ENCODE results near the genes LMTK3, SPHK2, IZUMO1, FUT1, FGF21, CGB2, CGB7 and PPFIA3.

- PRO-cap: no peak
- RAMPAGE, long total RNA: no peak
These were observed 13.1 kb downstream of the ODAD1 start for GRCh38 chr19:48308510-48309273.

DNA sequence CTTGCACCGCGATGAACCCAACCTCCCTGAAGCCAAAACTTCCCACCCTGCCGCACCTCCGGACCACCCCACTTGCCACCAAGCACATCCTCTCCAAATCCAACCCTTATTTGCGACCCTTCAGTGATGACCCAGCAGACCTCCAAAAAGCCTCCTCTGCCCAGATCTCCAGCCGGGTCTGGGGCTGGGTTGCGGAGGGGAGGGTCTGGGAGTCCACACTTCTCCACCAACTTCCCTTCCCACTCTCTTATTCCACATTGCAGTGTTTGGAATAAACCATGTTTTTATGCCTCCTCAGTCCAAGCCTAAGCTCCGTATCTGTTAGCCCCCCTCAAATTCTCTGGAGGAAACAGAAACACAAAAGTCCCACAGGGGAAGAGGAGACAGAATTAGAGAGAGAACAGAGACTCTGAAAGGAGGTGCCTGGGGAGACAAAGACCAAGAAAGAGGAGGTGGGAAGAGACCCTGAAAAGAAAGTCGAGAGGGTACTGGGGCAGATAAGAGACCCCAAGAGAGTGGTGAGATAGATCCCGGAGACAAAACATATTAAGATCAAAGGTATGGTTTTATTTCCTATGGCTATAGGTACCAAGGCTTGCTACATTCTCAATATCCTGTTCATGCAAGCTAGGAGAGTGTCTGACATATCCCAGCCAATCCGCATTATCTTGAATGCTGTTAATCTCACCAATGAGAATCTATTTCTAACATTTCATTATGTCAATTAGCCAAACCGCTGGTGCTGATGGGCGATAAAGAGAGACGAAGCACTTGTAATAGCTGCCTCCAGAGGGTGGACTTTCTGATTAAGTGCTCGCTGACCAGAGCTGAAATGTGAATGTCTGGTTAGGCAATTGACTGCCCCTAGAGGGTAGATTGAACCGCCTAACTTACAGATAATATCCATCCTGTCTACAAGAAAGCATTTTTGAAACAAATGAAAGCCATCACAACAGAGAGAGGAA, 866 bp upstream of the GRWD1 start:
- PRO-cap: no peak
- RAMPAGE, long total RNA: no peak

- PRO-cap: no peak
- RAMPAGE, long total RNA: start-site peak on the minus strand at chr19:48511501-48511846, 24 and 27 reads in 2 replicates
These were observed at the start of gene LMTK3 for GRCh38 chr19:48511315-48511941. Gene LMTK3, minus strand, starts transcription at chr19:48511835.

DNA sequence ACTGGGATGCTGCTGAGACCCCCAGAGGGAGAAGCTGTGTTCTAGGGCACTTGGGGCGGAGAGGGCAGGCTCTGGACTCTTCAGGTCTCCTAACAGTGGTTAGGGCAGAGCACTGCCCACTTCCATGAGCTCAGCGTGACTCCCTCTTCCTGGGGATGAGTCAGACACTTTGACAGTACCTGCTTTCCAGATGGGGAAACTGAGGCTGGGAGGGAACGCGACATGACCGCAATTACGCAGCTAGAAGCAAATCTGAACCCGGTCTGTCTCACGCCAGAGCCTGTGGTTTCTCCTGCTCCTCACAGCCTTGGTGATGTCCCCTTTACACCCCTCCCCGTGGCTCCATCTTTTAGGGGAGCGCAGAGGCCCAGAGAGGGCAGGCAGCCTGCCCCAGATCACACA, 783 bp downstream of the SULT2B1 start:
- PRO-cap: no peak
- RAMPAGE, long total RNA: no peak

GRCh38 chr19:48608701-48609240, 2.2 kb downstream of the SPACA4 start:
- PRO-cap: no peak
- RAMPAGE, long total RNA: no peak

- PRO-cap: no peak
- RAMPAGE, long total RNA: start-site peak on the minus strand at chr19:48619155-48619181, 907 and 4,150 reads in 2 replicates
These were observed at the start of gene SPHK2 for GRCh38 chr19:48619076-48620180. Gene SPHK2, plus strand, starts transcription at chr19:48619506.

GRCh38 chr19:48634914-48635985, 1.9 kb downstream of the DBP start:
- PRO-cap: no peak
- RAMPAGE, long total RNA: no peak

- PRO-cap: no peak
- RAMPAGE, long total RNA: no peak
These were observed 2.6 kb upstream of the NTN5 start for GRCh38 chr19:48675274-48675995.

DNA sequence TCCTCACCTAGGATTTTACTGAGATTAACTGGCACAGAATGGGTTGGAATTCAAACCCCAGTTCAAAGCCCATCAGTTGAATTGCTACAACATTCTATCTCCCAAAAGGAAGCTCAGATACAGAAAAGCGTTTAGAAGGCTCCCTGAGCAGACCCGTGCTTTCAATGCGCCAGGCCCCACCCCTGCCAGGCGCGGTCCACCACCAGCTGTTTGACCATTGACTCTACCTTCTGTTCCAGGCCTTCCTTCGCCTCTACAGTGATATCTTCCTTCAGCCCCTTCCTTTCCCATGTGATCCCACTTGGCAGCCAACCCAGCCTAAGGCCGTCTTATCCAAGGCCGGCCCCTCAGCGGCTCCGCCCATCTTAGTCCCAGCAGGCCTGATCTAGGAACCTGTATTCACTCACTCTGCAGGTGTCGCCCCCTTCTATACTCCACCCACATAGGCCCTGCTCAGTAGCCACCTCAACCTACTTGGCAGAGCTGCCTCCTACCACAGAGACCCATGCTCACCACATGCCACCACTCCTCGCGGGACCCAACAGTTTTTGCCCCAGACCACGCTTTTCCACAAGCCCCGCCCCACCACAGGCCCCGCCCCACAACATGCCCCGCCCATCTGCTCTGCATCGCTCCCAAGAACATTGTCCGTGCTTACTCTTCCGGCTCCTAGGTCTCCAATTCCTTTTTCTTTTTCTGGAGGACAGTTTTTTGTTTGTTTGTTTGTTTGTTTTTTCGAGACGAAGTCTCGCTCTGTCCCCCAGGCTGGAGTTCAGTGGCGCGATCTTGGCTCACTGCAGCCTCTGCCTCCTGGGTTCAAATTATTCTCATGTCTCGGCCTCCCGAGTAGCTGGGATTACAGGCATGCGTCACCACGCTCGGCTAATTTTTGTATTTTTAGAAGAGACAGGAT, 2.9 kb downstream of the RASIP1 start:
- PRO-cap: no peak
- RAMPAGE, long total RNA: no peak

DNA sequence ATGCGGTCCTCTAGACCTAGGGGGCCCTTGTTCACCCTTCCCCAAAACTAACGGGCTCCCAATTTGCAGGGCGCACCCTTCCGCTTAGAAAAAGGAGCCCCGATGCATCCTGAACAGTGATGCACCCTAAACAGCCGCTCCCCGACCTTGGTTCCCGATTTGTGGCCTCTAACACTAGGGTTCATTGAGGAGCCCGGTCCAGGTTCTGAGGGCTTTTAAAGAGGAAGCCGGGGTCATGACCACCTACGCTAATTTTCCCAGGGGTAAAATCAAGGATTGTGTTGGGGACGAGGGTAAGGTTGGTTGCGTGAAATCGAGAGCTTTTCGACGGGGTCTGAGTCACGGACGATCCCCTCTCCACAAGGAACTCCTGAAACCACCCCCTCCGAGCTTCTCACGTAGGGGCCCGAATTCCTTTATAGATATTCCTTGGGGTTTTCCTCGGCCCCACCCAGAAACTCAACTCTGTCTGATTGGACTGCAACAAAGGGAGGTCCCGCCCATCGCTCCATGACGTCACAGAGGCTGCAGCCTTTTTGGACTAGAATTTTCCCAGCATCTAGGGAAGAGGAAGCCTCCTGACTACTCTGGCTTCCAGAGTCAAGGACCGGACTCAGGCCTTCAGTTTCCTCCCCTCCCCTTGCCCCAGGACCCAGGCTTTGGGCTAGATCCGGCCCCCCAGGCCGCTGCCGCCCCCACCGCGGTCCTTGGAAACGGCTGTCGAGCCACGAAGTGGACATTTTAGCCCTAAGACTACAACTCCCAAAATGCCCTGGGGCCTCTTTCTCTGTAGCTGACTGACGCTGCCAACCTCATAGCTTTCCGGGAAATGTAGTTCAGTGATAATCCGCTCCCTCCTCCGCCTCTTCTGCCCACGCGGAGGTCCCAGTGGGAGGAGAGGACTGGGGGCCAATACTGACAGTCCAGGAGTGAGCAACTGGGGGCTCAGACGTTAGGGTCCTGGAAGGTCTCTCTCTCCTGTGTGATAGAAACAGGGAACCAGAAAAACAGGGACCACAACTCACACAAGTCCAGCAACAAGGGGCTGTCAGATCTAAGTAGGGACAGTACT, at the start of gene IZUMO1:
Gene IZUMO1 (minus strand): TSS at position 429 of the 1,072 bp plus-strand sequence.
- PRO-cap: no peak
- RAMPAGE, long total RNA: no peak

GRCh38 chr19:48752204-48753224, at the start of gene FUT1:
Gene FUT1, minus strand, starts transcription at chr19:48752641.
- PRO-cap: unidirectional peak, minus-strand start at chr19:48752641
- RAMPAGE, long total RNA: no peak

DNA sequence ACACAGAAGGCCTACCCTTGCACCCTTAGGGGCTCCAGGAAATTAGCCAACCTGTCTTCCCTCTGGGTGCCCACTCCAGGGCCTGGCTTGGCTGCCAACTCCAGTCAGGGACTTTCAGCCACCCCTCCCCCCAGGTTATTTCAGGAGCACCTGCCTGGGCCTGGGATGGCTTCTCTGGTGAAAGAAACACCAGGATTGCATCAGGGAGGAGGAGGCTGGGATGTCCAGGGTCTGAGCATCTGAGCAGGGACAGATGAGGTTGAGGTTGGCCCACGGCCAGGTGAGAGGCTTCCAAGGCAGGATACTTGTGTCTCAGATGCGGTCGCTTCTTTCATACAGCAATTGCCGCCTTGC, at the start of gene FGF21:
Gene FGF21 (plus strand): TSS at position 250 of the 354 bp plus-strand sequence.
- PRO-cap: no peak
- RAMPAGE, long total RNA: no peak

DNA sequence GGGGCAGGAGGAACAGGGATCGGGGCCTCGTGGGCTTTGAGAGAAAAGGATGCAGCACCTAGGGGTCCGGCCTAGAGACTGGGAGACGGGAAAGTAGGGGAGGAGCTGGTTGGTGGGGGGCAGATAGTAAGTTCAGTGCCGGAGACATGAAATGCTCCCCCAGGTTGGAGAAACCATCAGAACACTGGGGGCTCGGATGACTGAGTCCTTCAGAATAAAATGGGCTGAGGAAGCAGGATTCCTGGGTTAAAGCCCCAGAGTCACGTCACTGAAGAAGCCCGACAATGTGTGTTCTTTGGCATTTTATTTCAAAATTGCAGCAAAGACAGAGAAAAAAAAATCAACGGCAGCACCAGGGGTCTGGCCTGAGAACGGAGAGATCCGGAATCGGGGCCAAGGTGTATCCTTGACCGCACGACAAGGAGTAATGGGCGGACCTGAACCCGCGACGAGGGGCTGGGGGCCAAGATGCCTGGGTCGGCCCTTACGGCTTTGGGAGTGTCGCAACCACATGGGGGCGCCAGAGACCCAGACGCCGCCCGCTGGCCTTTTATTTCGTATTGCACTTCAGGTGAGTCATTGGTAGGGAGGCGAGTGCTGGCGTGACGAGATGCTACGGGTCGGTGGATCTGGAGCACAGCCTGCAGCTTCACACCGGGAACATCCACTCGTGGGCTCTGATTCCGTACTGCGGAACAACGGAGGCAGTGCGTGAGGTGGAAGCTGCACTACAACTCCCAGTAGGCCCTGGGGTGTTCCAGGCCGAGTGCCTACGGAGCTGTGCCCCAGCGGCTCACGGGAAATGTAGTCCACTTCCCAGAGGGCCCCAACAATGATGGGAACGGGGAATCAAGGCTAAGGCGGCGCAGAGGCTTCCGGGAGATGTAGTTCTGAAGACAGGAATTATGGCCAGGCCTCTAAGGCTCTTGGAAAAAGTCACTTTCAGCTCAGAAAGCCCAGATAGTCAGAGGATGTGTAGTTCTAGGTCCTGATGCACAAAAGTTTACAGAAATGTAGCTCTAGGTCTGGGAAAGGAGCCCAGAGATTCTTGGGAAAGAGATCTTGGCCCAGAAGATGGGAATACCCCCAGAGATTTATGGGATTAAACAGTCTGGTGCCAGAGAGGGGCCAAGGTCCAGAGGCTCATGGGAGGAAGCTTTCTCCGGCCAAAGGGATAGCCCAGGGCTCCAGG, 15.7 kb downstream of the BCAT2 start:
- PRO-cap: no peak
- RAMPAGE, long total RNA: no peak

DNA sequence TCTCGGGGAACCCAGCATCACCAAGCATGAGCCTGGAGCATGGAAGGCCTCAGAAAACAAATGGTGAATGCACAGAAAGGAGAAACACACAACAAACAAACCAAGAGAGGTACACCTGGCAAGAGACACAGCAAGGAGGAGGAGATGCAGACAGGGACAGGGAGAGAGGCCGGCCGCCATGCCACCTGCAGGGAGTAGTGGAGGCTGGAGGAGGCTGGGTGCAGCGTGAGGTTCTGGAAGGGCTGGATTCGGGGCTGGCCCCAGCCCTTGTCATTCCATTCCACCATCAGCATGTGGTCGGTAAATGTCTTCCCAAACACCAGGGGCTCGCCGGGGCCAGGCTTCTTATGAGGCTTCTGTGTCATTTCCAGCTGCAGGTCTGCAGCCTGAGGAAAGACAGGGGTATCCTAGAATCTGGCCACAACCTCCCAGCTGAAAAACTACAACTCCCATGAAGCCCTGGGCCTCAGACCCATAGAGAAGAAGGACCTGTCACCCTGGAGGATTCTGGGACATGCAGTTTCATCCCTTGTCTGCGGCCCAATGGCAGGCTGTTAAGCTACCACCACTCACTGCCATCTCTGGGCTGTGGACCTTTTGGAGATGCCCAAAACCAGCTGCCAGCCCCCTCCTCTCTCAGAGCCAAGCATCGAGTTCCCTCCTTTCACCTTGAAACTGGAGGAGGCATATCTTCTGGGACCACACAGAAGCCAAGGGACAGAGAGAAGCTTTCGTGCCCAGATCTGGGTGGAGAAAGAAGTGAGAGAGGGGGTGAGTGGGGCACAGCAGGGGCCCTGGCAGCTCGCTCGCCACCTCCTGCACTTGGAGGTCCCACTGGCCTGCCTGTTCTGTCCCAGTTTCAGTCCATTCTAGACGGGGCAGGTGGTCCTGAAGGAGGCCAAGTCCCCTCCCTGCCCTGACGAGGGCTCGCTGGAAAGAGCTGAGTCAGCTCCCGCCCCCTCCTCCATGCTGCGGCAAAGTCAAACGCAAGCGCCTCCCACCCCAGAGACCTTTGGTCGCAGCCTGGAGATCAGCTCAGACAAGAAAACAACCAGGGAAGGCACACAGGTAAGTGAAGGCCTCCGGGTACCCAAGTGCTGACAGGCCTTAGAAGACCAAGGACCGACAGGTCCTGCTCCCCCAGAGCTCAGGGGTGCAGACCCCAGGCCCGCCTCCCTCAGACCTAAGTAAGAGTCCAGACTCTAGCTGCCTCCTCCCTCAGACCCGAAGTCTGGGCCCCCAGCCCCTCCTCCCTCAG, 4.1 kb downstream of the BCAT2 start:
- PRO-cap: no peak
- RAMPAGE, long total RNA: no peak

DNA sequence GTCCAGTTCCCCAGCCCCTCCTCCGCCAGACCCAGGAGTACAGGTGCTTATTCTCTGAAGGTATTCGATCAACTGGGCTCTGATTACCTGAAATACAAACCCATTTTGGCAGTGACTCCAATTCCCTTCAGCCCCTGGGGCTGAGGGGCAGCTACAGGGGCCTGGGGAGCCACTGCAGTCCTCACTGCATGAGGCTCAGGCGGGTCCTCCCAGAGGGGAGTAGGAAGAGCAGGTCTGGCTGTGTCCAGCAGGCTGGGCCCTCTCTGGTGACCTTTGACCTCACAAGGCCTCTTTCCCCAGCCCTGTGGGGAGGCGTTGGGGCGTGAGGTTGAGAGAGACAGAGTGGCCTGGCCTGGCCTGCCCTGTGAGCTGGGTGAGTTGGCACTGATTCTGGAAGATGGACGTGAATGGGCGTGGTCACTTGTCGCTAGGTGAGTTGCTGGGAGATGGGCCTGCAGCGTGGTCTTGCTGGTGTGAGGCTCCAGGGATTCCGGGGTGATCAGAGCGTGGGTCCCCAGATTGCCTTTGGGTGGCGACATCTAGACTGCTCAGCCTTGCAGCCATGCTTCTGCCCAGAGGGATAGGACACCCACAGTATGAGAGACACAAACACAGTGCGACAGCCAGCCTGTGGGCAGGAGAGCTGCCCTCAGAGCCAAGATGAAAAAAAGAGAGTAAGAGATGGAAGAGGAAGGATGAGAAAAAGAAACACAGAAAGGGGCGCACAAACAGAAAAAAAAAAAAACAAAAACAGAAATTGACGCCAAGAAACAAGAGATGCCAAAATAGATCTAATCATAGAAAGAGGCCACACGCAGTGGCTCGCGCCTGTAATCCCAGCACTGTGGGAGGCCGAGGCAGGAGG, 2.9 kb downstream of the BCAT2 start:
- PRO-cap: no peak
- RAMPAGE, long total RNA: no peak

- PRO-cap: no peak
- RAMPAGE, long total RNA: no peak
These were observed 5.6 kb downstream of the NUCB1 start for GRCh38 chr19:48905548-48906262.

GRCh38 chr19:49031690-49032198, at the start of gene CGB2:
Gene CGB2, plus strand, starts transcription at chr19:49031890.
- PRO-cap: no peak
- RAMPAGE, long total RNA: no peak

DNA sequence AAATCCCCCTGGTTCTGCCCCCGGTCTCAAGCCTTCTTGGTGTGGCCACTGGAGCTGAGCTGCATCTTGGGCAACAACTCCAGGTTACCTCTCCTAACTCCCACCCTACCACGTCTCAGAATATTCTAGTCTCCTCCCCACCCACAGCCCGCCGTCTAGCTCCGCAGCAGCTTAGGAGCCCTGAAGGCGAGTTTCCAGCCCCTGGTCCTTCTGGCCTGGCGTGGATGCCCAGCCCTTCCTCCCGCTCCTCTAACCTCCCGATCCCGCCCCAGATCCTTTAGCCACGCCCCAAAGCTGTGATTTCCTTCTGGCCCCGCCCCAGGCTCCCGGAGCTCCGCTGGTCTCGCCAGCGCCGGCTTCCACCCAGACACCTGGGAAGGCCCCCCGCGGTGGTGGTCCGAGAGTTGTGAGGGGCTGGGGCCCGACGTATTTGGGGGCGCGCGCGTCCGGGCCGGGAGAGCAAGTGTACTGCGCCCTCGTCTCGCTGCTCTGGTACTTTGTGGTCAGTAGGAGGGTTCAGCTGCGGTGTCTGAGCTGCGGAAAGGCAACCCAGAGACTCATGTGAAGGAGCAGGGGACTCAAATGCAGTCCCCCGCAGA, at the start of gene CGB7:
Gene CGB7 (minus strand): TSS at position 226 of the 599 bp plus-strand sequence.
- PRO-cap: no peak
- RAMPAGE, long total RNA: no peak

GRCh38 chr19:49119216-49119855, at the start of gene PPFIA3:
Gene PPFIA3, plus strand, starts transcription at chr19:49119544.
- PRO-cap: no peak
- RAMPAGE, long total RNA: no peak

DNA sequence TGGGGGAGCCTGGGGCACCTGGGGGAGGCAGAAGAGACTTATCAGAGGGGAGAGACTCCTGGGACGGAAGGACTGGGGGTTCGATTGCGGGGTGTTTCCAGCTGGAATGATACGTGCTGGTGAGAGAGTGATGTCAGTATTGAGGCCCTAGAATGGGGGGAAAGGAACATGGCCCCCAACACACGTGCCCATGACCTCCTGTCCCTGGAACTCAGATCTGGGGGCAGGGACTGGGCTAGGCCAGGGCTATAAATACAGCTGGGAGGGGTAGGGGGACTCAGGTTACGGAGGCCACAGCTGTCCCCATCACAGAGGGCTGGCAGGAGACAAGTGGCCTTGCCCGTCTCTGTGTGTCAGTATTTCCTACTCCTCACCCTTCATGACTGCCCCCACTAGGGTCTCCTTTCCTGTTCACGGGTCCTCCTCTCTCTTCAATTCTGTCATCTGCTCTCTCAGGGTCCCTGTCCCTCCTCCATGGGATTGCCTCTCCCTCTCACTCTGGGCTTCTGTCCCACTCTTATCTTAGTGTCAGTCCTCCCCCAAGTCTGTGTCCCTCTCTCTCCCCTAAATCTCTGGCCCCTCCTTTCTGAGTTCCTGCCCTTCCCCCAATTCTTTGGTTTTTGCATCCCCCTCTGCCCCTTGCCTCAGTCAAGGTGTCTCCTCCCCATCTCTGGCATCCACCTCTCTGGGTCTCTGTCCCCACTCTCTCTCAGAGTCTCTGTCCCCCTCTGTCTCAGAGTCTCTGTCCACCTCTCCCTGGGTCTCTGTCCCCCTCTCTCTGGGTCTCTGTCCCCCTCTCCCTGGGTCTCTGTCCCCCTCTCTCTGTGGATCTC, 721 bp upstream of the HRC start:
- PRO-cap: no peak
- RAMPAGE, long total RNA: no peak